CMK (cell line): Measurements from ENCODE around the genes CCDC184, OR5BS1P, KANSL2, CCNT1 and RHEBL1.

- RRBS = no CpG with 5 or more reads among the region's 3 CpGs
Observed at GRCh38 chr12:47908197-47908647, 3.4 kb upstream of the VDR start.

- RRBS = 2% methylated on average over 3 of the region's 21 CpGs
Observed at GRCh38 chr12:48105128-48105755, 637 bp downstream of the SENP1 start.

DNA sequence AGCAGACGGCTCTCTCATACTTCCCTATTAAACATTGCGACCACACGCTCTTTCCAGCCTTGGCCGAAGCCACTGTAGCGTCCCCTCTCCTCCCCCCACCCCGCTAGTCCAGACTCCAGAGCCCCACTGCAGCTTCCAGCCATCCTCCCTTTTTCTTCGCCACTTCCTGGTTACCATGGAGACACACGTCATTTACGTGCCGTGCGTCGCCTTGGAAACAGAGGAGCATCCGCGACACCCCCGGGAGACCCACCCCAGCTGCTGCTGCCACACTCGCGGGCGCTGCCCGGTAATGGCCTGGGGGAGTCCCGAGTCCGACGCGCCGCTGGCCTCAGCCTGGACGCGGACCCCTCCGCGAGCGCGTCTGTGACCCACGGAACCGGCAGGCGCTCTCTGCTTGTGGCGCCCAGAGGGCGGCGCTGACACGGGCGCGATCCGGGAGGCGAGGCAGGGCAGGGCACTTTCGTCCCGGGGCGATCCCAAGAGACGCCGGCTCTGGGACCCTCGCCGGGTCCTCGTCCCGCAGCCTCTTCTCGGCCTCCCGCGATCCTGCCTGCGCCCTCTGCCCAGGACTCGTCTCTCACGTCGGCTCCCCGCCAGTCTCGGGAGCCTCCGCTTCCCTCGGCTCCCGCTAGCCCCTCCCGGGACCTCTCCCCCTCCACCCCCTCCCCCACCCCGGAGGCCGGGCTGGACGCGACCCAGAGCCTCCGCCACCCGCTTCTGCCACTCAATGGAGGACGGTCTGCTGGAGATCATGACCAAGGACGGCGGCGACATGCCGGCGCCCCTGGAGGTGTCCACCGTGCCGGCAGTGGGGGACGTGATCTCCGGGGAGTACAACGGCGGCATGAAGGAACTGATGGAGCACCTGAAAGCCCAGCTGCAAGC, at the start of gene CCDC184:
Gene CCDC184 (plus strand): TSS at position 252 of the 888 bp plus-strand sequence.
- RRBS = 33% methylated on average over 32 of the region's 81 CpGs

- RRBS = no CpG with 5 or more reads among the region's 24 CpGs
Observed at GRCh38 chr12:48184281-48184566, 780 bp downstream of the CCDC184 start.

- RRBS = no CpG with 5 or more reads among the region's 9 CpGs
Observed at GRCh38 chr12:48489434-48489972, 7.2 kb downstream of the C12orf54 start.

DNA sequence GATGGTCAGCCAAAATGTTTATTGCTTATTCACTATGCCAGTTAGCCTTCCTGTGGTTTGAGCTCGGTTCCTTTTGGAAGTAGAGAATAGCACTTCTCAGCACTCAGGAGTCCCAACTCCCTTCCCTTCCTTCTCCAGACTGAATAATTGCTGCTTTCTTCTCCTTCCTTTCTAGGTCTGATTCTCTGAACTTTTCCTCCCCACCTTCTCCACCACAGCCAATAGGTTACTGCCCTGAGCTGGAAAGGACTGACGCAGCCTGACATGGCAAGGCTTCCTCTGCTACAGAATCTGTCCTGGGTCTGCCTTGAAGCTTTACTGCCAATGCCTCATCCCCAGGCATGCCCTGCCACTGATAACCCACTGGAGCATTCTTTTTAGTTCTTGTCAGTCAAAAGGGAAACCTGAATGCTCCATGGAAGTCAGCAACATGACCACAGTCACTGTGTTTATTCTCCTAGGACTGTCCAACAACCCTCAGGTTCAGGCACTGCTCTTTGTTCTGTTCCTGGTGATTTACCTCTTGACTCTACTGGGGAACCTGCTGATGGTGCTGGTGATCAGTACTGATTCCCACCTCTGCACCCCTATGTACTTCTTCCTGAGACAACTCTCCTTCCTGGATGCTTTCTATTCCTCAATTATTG, at the start of gene OR5BS1P:
Gene OR5BS1P (plus strand): TSS at position 416 of the 647 bp plus-strand sequence.
- RRBS = no CpG with 5 or more reads among the region's 2 CpGs

DNA sequence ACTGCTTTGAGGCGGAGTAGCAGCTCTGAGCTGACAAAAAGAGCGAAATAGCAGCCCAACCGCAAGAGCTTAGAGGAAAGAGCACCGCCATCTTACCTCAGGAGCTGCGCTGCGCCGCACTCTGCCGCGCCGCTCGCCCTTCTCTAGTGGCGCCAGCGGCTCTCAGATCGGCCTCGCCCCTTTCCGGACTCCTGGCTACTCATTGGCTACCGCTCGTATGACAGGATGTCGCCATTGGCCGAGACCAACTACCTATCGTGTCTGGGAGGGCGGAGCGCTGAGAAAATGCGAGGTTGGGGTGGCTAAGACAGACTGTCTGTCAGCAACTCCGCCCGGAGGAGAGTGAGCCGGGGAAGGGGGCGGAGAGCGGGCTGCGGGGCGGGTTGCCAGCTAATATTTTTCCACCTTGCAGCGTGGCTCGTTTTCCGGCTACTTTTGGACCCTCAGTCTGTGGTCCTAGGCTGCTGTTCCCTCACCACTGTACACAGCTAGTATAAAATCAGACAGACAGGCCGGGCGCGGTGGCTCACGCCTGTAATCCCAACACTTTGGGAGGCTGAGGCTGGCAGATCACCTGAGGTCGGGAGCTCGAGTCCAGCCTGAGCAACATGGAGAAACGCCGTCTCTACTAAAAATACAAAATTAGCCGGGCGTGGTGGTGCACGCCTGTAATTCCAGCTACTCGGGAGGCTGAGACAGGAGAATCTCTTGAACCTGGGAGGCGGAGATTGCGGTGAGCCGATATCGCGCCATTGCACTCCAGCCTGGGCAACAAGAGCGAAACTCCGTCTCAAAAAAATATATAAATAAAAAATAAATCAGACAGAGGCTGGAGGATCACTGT, at the start of gene KANSL2:
Gene KANSL2 (minus strand): TSS at position 148 of the 844 bp plus-strand sequence.
- RRBS = 2% methylated on average over 9 of the region's 53 CpGs

GRCh38 chr12:48716041-48717311, at the start of gene CCNT1:
CCNT1 (minus strand) TSS chr12:48716707.
- RRBS = 0% methylated on average over 1 of the region's 86 CpGs

DNA sequence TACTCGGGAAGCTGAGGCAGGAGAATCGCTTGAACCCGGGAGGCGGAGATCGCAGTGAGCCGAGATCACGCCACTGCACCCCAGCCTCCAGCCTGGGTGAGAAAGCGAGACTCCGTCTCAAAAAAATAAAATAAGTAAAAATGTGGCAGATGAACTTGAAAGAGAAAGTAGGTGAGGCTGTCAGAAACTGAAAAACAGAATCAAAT, 708 bp upstream of the CCNT1 start:
- RRBS = no CpG with 5 or more reads among the region's 9 CpGs

DNA sequence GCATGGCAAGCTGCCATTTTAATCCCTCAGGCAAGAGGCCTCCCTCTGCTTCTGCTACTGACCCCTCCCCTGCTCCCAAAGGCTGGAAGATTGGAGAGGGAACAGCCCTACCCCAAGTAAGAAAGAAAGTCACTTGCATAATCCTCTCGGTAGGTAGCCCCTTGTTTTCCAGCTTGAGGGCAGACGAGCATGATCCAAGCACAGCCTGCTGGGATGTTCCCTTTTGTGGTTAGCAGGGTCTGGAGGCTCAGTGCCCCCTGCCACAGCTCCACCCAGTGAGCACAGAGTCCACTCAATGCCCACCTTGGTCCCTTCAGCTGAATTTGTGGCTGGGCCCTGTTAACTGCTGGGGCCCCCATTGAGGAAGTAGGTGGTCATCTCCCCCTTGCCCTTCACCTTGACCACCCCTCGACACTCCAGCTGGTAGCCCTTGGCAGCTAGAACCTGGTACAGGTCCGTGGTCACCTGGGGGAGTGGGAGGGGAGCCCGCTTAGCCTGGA, 20.6 kb downstream of the ADCY6 start:
- RRBS = no CpG with 5 or more reads among the region's 5 CpGs

DNA sequence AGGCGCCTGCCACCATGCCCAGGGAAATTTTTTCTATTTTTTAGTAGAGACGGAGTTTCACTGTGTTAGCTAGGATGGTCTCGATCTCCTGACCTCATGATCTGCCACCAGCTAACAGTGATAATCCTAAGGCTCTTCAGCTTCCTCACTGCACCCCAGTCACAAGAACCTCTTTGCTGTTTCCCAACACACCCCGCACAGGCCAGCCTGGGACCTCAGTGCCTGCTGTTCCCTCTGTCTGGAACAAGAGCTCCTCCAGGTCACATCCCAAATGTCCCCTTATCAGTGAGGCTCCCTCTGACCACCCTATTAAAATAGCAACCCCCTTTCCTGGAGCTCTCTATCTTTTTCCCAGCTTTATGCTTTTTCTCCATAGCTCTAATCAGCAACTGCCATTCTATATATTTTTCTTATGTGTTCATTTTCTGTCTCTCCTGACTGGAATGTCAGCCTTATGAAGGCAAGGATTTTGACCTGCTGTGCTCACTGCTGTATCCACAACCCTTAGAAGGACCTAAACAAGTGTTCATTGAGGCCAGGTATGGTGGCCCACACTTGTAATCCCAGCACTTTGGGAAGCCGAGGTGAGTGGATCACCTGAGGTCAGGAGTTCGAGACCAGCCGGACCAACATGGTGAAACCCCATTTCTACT, 4.0 kb downstream of the ADCY6 start:
- RRBS = no CpG with 5 or more reads among the region's 7 CpGs

GRCh38 chr12:48861733-48862175, 3.9 kb downstream of the RND1 start:
- RRBS = no CpG with 5 or more reads among the region's 10 CpGs

DNA sequence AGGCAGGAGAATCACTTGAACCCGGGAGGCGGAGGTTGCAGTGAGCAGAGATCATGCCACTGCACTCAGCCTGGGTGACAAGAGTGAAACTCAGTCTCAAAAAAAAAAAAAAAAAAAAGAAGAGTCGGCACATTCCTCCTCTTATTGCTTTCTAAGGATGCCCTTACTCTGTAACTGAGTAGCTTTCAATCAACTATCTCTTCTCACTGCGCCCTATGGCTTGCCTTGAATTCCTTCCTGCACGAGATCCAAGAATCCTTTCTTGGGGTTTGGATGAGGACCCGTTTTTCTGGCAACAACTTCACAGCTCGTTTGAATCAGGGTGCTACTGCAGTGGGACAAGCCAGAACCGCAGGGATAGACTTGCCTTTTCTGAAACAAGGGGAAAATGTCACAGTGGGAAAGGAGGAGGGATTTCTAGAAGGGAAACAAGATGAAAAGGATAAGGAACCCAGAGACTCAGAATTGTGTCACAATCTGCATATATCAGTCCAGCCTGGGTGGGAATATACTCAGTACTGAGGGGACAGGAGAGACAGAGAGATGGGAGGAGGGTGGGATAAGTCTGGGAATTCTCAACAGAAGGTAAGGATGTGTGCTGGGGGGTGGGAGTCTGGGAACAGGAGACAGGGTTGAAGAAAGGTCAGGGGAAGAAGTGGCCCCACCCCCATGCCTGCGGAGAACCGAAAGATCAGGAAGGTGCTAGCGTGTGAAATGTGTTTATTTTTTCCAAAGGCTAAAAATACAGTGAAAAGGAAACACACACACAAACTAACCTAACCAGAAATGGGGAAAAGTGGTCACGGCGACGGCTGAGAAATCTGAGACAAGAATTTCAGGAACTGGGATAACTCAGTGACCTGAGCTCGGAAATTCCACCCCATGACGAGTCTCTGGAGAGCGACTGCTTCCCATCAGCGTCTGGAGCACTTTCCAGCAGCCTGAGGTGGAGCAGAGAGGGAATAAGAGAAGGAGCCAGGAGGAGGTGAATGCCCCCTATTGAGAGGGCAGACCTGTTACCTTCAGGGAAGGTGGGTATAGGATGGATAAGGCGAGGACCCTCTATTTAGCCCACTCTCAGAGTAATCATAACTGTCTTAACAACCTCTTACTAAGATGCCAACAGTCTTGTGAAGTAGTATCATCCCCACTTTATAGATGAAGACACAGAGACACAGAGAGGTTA, 16.4 kb upstream of the RND1 start:
- RRBS = no CpG with 5 or more reads among the region's 19 CpGs

DNA sequence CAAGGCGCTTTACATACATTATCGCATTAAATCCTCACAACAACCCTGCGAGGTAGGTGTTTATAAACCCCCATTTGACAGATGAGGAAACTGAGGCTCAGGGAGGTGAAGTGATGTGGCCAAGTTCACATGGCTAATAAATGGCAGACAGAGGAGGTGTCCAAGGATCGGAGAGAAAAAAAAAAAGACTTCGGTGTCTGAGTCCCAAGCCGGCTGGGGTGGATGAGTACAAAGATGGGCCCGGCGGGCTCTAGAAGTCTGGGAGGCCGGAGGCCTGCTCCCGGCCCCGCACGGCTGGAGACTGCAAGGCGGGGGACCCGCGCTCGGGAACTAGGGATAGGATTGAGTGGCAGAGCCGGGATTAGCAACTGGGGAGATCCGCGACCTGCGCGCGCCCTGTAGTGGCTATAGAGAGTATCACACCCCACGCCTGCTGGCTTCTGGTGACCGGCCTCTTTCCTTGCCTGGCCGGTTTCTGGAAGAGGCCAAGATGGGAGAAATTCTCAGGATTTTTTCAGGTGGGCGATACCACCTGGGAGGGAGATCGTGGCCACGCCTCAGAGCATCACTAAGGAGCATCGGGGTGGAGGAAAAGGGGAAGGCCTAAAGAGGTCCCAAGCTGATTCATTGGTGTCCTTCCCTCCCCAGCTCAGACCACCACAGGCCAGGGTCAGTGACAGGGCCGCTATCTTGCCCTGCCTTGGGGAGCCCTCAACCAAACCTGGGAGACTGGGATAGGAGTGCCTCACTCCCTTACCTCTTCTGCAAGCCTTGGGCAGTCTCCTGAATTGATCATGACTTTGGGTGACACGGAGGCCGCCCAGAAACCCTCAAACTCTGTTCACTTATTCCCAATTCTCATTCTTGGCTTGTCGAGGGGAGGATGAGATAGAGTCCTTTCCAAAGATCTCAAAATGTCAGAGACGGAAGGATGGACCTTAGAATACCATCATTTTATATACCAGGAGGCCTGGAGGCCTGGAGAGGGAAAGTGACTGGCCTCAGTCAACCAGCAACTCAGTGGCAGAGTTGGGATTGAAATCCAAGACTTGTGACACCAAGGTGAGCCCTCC, 3.6 kb downstream of the DDN start:
- RRBS = 2% methylated on average over 12 of the region's 34 CpGs

GRCh38 chr12:49069425-49070559, at the start of gene RHEBL1:
RHEBL1 (minus strand) TSS chr12:49069979.
- RRBS = 1% methylated on average over 10 of the region's 66 CpGs

DNA sequence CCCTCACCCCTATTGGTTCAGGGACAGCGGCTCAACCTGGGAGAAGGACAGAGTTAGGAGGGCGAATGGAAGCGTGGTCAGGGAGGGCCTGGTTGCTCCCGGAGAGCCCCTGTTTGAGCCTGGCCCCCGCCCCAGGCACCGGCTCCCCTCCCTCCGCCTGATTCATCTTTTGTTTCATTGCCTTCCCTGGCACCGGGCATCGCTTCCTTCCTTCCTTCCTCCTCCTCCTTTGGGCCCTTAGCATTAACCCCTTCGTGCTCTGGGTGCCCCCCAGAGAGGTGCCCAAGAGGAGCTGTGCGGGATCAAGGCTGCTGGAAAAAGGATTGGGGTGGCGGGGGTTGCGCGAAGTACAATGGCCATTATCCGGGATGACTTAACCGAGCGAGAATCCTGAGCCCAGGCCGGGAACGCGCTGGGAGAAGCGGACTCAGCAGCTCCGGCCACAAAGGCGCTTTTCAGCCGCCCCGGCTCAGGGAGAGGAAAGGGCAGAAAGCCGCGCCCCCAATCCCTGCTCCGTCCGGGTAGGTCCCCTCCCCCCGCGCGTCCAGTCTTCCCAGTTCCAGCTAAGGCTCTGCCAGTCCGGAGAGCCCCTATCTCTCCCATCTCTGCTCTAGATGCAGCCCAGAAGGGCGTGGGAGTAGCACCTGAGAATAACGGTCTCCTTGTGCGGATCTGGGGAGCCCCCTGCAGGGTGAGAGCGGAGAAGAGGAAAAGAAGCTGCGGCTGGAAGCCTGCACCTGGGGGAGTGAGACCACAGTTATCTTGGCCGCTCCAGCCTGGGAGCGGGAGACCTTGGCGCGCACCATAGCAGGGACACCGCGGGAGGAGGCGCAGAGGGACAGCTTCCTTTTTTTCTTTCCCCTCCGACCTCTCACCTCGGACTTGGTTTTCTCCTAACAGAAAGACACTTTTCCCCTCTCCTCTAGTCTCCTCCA, 2.7 kb downstream of the DHH start:
- RRBS = 43% methylated on average over 22 of the region's 47 CpGs

DNA sequence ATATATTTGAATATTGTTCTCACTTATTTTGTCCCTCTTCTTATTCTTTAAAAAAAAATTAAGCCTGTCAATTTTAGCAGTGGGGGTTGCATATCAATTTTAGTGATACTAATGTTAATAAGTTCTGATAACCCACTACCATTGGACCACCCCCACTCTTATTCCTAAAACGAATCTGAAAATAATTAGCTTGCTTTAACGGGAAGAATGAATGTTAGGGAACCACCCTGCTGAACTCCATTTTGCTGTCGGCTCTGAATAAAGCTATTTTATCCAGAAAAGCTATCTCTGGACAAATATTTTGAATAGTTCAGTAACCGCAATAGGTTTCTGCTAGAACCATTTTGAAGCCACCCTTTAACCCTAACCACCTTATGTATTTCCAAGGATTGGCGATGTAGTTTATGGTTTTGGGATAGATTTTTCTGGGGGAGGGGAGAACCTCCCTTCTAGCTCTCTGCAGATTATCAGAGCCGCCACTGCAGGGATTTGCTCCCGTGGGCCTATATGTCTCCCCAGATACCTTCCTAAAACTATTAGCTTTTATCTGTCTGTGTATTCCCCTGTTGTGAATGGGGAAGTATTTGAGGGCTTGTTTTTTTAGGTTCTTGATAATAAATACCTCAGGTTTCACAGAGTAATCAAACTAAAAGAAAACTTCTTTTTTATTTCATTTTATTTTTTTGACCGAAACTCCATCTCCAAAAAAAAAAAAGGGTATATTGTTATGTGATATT, 1.8 kb upstream of the TUBA1B start:
- RRBS = no CpG with 5 or more reads among the region's 8 CpGs

- RRBS = no CpG with 5 or more reads among the region's 3 CpGs
Observed at GRCh38 chr12:49201217-49201804, 12.4 kb upstream of the TUBA1A start.

- RRBS = 33% methylated on average over 32 of the region's 76 CpGs
Observed at GRCh38 chr12:49341863-49342939, 4.5 kb upstream of the DNAJC22 start.

- RRBS = no CpG with 5 or more reads among the region's 7 CpGs
Observed at GRCh38 chr12:49551946-49552374, 13.1 kb downstream of the KCNH3 start.